ENCODE data around the gene TNFSF18.

DNA sequence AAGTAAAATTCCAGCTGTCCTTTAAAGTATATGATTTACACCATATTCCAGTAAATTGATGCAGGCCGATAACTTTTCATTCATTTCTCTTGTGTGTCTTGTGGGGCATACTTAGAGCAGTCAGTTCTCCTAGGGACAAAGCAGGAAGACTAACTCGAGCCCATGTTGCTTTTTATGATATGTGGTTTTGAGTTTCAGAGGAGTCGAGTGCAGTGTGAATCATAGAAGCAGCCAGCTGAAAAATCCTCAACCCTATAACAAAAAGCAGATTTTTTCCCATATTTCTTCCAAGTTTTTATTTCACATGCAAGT lies 77.1 kb upstream of the C1orf105 start:
- RRBS: no CpG with 5 or more reads among the region's 3 CpGs

DNA sequence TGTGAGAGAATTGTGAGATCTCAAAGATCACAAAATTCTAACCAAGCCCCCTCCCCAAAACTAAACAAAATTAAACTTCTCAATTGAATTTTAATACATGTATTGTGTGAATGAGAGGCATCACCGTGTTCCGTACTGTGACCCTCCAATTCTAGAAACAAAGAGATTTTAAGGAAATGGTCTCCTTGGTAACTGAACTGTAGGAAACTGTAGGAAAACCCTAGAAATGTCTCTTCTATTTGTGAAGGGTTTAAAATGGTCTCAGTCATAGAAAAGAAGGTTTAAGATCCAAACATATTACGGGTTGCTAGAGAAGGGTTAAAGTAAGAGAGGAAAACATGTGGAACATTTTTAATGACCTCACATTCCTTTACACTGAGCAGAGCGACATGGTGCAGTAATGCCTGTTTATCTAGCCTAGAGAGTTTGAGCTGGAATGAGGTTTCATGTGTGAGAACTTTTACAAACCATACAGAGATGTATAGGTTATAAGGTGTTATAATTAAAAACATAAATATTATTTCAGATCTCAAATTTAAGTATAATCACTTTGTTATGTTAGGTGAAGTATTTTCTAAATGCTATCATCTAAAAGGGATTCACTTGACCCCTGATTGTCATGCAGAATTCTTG lies 37.0 kb upstream of the C1orf105 start:
- RRBS: no CpG with 5 or more reads among the region's 4 CpGs

- RRBS: no CpG with 5 or more reads among the region's 16 CpGs
Observed at GRCh38 chr1:172533737-172534075, 756 bp downstream of the SUCO start.

DNA sequence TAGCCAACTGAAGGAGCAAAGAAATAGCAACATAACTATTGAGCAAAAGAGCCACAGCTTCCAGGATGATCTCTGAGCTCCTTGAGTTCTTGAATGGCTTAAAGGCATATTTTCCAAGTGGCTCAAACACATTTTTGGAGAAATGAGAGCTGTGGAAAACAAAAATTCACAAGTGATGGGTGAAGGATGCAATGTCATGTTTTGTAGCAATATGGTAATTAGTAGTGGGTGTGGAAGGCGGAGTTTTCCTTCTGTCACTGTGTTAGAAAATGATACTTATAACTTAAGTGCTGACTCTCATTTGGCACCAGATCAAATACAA lies at the start of gene TNFSF18:
Gene TNFSF18, minus strand, starts transcription at position 177 of the 322 bp plus-strand sequence.
- RRBS: no CpG with 5 or more reads among the region's 1 CpG

GRCh38 chr1:173127796-173128430 lies 77.2 kb upstream of the TNFSF18 start:
- RRBS: no CpG with 5 or more reads among the region's 7 CpGs

DNA sequence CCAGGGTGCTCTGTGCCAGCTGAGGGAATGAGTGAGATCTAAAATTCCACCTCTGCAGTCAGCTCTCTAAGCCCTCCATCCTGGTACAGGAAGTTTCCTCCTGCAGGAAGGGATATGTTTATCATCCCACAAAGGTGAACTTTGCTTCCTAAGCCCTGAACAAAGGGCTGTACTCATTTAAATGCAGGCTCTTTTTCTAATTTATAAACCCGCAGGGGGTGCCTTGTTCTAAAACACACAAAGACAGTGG lies 3.6 kb upstream of the TNFSF4 start:
- RRBS: no CpG with 5 or more reads among the region's 1 CpG

- RRBS: no CpG with 5 or more reads among the region's 3 CpGs
Observed at GRCh38 chr1:173409680-173410041, 67.5 kb upstream of the PRDX6 start.

DNA sequence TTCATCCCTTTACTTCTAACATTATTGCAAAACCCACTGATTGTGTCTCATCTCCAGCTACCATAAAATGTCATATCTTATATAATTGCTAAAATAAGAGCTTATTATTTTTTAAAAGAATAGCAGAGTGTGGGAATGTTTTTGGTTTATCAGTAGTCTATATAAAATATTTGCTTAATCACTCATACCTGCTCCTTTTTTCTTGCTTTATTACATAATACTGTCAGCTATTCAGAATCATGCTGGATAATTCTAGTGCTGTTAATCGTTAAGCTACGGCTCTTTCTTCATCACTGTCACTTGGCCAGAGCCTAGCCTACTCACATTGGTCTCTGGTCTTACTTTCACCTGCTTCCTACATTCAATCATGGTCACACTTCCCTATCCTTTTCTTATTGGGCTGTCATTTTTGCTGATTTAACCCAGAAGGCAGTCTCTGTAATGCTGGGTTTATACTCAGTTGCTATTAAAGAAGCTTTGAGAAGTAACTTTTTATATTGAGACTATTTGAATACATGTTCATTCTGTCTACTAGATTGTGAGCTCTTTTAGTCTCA lies 2.4 kb downstream of the KLHL20 start:
- RRBS: no CpG with 5 or more reads among the region's 2 CpGs

DNA sequence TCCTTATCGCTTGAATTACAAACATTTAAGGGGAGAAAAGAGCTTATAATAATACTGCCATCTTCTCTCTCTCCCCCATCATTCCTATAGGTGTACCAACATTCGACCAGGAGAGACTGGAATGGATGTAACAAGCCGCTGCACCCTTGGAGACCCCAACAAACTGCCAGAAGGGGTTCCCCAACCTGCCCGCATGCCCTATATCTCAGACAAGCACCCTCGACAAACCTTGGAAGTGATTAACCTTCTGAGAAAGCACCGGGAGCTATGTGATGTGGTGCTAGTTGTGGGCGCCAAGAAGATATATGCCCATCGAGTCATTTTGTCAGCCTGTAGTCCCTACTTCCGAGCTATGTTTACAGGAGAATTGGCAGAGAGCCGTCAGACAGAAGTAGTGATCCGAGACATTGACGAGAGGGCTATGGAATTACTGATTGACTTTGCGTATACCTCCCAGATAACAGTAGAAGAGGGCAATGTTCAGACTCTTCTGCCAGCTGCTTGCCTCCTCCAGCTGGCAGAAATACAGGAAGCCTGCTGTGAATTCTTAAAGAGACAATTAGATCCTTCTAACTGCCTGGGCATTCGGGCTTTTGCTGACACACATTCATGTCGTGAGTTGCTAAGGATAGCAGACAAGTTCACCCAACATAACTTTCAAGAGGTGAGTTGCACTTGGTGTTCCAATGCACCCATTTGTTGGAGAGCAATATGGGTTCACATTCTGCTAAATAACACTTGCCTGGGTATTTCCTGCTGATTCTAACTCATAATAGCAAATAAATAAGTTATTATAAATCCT lies 19.0 kb downstream of the KLHL20 start:
- RRBS: no CpG with 5 or more reads among the region's 15 CpGs

DNA sequence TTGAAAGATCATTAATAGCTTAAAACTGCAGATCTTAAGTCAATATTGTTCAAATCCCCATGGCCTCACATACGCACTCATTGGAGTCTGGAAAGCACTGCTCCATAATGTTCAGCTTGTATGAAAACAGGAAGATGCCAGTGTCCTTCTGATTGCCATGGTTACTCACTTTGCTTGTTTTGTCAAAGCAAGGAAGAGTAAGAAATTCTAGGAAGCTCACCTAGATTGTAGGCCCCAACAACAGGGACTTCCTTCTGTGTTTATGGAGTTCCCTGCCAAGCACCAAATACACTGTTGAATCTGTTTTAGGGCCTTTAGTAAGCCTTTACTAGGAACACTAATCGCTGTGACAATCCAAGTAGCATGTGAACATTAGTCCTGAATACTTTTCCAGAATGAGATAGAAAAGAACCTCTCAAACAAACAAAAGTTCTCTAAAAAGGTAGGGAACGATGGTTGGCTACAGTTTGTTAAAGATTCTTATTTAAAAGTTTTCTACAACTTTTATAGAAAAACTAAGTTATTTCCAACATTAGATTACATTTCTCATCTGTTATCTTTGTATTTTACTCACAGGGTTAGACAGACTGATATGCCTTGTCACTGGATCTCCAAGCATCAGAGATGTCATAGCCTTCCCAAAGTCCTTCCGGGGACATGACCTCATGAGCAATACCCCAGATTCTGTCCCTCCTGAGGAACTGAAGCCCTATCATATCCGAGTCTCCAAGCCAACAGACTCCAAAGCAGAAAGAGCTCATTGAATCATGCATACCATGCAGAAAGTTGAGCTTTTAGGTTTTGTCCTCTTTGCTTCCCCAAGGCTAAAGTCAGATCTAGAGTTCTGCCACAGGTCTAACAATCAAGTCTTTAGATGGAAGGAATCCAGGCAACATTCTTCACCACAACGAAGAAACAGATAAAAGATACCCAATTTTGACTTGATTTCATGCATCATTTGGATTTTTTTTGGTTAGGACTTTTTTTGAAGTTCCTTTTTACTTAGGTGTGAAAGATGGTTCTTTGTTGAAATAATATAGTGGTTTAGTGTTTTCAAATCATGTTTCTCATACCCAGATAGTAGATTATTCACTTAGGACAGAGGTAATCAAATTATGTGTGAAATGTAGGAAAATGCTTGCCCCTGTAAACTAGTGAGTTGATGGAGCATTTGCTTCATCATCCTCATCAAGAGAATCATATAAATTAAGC lies 10.8 kb upstream of the ZBTB37 start:
- RRBS: no CpG with 5 or more reads among the region's 6 CpGs

DNA sequence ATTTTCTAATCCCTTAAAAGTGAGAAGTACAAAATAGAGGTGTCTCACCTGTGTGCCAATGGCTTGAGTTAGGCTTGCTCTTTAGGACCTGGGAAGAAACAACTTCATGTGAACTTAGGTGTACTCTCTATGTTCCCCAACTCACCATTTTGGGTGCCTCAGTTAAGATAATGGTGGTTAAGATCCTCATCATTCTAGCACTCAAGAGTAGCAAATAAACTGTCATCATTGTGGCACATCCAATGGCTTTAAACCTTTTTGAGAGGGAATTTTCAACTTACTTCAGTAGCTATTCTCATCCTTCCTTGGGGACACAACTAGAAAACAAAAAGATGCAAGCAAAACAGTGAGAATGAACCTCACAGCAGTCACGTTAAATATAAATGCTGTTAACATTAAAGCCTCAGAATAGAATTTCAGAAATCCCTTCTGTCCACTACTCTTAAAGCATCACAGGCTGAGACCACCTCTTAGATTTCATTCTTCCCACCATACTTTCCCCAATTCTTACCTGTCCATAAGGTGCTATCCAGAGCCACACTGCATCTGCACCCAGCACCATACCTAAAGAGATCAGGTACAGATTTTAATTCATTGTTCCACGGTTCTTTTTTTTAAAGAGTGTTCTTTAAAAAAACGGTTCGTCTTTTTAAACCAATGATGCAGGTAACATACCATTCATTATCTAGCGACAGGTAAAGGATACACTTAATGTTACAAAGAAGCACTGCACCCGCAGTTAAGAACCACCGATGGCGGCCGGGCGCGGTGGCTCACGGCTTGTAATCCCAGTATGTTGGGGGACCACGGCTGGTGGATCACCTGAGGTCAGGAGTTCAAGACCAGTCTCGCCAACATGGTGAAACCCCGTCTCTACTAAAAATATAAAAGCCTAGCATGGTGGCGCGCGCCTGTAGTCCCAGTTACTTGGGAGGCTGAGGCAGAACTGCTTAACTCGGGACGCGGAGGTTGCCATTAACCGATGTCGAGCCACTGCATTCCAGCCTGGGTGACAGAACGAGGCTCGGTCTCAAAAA lies 1.4 kb upstream of the ZBTB37 start:
- RRBS: no CpG with 5 or more reads among the region's 25 CpGs

DNA sequence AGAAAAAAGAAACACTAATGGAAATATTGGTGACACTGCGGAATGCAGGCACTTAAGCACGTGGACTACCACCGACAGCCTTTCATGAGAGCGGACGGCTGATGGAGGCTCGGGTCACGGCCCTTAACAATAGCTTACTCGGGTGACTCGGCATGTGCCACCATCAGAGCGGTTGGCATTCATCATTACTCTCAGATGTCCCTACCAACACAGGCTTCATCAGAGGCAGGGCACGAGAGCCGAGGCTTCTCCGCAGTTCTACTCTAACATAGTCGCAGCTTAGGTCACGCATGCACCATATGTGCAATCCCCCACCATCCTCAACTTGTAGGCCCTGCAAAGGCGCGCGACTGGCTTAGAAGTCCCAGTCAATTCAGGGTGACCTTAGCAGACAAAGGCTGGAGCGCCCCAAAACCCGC lies 654 bp upstream of the ZBTB37 start:
- RRBS: no CpG with 5 or more reads among the region's 20 CpGs

DNA sequence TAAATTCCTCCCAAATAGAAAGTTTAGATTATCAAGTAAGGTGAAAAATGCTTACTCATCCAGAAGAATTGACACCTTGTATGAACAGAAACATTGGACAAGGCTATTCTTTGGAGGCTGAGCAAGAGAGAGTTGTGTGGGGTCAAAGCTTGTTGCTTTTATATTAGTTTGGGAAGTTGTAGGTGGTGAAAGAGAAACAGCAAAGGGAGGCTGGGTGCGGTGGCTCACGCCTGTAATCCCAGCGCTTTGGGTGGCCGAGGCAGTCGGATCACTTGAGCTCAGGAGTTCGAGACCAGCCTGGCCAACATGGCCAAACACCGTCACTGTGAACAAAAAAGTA lies 8.7 kb upstream of the SERPINC1 start:
- RRBS: no CpG with 5 or more reads among the region's 7 CpGs

GRCh38 chr1:173931808-173932689 lies 14.9 kb upstream of the SERPINC1 start:
- RRBS: no CpG with 5 or more reads among the region's 5 CpGs

GRCh38 chr1:173937182-173937747 lies 20.1 kb upstream of the SERPINC1 start:
- RRBS: no CpG with 5 or more reads among the region's 1 CpG

- RRBS: no CpG with 5 or more reads among the region's 6 CpGs
Observed at GRCh38 chr1:174898386-174899284, 101.1 kb upstream of the CACYBP start.

DNA sequence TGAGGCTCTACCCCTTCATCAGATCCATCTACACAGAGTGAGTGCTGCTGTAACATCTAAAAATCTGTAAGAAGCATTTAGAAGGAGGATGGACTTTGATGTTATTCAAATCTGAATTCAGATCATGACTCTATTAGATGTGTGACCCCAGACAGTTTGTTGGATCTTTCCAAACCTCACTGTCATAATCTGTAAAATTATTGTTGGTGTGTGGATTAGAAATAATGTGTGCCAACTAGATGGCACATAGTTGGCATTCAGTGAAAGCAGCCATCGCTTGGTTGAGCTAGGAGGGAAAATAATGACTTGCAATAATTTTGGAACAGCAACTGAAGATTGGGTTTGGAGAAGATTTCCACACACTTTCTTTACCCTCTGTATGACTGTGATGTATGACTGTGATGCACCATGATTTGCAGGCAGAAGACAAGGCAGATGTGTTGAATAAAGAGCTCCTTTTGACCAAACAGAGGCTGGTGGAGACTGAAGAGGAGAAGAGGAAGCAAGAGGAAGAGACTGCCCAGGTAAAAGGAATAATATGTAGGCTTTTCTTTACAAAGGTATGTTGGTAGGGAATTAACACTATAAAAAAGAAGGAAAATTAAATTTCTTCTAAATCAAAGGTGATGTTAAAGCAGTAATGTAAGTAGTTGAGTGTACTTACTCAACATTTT lies 24.0 kb upstream of the CACYBP start:
- RRBS: no CpG with 5 or more reads among the region's 1 CpG

GRCh38 chr1:175197520-175198008 lies 5.0 kb upstream of the KIAA0040 start:
- RRBS: no CpG with 5 or more reads among the region's 2 CpGs

DNA sequence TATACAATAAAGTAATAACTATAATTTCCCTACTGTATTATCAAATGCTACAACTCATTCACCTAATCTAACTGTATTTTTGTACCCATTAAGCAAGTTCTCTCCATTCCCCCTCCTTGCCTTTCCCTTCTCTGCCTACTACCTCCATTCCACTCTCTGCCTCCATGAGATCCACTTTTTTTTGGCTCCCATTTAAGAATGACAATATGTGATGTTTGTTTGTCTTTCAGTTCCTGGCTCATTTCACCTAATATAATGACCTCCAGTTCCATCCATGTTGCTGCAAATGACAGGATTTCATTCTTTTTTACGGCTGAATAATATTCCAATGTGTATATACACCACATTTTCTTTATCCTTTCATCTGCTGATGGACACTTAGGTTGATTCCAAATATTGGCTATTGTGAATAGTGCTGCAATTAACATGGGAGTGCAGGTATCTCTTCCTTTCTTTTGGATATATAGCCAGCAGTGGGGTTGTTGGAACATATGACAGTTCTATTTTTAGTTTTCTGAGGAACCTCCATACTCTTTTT lies 94.4 kb downstream of the COP1 start:
- RRBS: no CpG with 5 or more reads among the region's 1 CpG

DNA sequence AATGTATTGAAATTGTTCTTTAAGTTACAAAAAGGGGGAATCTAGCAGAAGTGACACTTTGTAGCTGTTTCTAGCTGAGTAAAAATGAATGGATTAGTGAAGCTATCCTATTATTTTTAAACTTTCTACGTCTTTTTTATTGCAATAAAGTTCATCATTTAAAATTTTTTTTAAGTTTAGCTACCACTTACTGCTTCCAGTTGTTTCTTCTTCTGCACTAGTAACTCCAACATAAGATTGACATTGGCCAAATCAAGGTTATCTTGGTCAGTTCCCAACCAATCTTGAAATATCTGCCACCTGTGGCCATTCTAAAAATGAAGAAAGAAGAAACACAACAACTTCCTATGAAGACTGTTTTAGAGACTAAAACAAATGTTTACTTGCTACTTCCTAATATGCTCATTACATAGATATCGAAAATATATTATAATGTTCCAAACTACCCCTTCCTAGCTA lies 44.4 kb downstream of the COP1 start:
- RRBS: no CpG with 5 or more reads among the region's 2 CpGs